ENCODE measurements around a stretch of chr3.

GRCh38 chr3:197113-198191 is 889 bp downstream of the CHL1 start:
- RRBS, result 28% methylated on average over 22 of the region's 85 CpGs

GRCh38 chr3:273877-274282 is 77.3 kb downstream of the CHL1 start:
- RRBS, result no CpG with 5 or more reads among the region's 2 CpGs

GRCh38 chr3:2861190-2861482 is 249.0 kb downstream of the IL5RA start:
- RRBS, result no CpG with 5 or more reads among the region's 1 CpG

DNA sequence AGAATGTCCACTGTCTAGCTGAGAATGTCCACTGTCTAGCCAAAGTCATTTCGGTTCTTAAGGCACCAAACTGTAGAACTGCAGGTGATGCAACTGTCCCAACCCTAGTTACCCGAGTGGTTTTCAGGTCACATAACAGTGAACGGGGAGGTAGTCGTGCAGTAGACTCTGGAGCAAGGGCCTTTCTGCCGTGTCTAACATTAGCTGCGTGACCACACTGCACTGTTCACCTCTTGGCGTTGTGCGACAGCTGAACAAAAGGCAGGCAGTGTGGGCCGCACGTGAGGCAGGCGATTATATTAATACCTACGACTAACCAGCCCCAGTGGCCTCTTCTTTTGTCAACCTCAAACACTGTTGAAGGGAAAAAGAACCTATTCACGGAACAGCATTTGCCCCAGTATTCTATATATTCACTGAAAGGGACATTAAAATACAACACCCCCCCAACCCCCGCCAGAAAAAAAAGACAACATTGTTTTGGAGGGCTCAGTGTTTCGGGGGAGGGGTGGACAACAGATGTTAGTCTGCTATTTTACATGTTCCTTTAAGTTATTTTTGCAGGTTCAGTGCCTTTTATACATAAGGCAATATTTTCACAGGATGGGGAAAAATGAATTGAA is 2.9 kb downstream of the LRRN1 start:
- RRBS, result no CpG with 5 or more reads among the region's 15 CpGs

- RRBS, result no CpG with 5 or more reads among the region's 5 CpGs
Measured at GRCh38 chr3:4244667-4245272, 58.4 kb upstream of the SETMAR start.

DNA sequence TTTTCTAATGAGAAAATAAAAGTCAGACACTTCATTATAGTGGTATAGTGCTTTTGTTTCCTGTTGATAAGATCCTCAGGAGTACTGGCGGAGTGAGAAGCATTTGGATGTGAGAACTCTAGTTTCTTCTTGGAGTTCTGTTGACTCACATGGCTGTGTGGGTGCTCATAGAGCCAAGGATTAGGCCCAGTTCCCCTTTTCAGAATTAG is 2.1 kb downstream of the ITPR1 start:
- RRBS, result no CpG with 5 or more reads among the region's 1 CpG

- RRBS, result no CpG with 5 or more reads among the region's 4 CpGs
Measured at GRCh38 chr3:4584959-4585207, 91.7 kb downstream of the ITPR1 start.

- RRBS, result 83% methylated on average over 5 of the region's 16 CpGs
Measured at GRCh38 chr3:4752182-4753057, 226.8 kb upstream of the BHLHE40 start.

- RRBS, result no CpG with 5 or more reads among the region's 8 CpGs
Measured at GRCh38 chr3:4776954-4777775, 202.1 kb upstream of the BHLHE40 start.

GRCh38 chr3:4811093-4811821 is 168.0 kb upstream of the BHLHE40 start:
- RRBS, result no CpG with 5 or more reads among the region's 8 CpGs

GRCh38 chr3:4824685-4825519 is 154.3 kb upstream of the BHLHE40 start:
- RRBS, result no CpG with 5 or more reads among the region's 10 CpGs

GRCh38 chr3:4877306-4877871 is 101.8 kb upstream of the BHLHE40 start:
- RRBS, result no CpG with 5 or more reads among the region's 3 CpGs

GRCh38 chr3:4901773-4902081 is 77.5 kb upstream of the BHLHE40 start:
- RRBS, result no CpG with 5 or more reads among the region's 3 CpGs

DNA sequence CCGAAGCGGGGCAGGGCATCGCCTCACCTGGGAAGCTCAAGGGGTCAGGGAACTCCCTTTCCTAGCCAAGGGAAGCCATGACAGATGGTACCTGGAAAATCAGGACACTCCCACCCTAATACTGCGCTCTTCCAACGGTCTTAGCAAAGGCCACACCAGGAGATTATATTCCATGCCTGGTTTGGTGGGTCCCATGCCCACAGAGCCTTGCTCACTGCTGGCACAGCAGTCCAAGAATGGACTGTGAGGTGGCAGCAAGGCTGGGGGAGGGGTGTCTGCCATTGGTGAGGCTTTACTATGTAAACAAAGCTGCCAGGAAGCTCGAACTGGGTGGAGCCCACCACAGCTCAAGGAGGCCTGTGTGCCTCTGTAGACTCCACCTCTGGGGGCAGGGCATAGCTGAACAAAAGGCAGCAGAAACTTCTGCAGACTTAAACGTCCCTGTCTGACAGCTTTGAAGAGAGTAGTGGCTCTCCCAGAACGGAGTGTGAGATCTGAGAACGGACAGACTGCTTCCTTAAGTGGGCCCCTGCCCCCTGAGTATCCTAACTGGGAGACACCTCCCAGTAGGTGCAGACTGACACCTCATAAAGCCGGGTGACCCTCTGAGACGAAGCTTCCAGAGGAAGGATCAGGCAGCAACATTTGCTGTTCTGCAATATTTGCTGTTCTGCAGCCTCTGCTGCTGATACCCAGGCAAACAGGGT is 13.2 kb upstream of the BHLHE40 start:
- RRBS, result no CpG with 5 or more reads among the region's 11 CpGs

GRCh38 chr3:4982709-4983214 is 3.5 kb downstream of the BHLHE40 start:
- RRBS, result 92% methylated on average over 6 of the region's 21 CpGs

DNA sequence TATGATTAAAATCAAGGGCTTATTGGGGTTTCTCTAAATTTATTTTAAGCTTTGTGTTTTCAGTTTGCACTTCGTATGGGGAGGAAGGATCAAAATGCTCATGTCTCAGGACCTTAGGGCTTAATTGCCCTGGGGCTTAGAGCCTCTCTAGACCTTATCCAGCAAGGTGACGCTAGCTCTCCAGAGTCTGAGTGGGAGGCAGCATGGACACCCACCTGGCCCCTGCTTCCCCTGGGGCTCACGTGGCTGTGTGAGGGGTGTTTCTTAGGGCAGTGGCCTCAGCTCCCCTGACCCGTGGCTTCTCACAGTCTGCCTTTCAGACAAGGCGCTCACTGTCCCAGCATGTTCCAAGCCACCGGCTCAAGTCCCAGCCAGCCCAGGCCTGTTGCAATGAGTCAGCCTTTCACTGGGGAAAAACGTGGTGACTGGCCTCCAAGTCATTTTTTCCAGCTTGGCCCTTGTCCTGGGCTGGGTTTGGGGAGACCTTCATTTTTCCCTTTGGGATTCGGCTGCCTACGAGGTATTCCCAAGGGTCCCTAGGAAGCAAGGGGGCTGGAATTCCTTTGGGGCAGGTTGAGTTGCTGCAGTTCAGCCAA is 15.6 kb downstream of the BHLHE40 start:
- RRBS, result no CpG with 5 or more reads among the region's 9 CpGs

DNA sequence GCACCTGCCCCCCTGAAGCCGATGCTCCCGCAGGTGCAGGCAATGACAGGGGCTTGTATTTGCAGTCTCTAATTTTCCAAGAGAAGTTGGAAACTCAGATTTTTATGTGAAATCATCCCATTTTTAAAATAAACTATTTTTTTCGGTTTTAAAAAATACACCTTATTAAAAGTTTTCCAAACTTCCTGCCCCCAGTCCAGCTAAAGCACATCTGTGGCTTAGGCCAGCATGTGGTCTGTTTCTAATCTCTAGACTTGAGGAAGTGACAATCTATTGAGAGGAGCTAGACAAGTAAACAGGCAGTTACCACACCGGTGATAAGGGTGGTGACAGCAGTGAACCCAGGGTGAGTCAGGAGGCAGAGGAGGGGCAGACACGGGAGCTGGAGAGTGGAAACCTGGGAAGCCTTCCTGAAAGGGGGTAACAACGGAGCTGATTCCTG is 37.2 kb downstream of the BHLHE40 start:
- RRBS, result no CpG with 5 or more reads among the region's 6 CpGs

DNA sequence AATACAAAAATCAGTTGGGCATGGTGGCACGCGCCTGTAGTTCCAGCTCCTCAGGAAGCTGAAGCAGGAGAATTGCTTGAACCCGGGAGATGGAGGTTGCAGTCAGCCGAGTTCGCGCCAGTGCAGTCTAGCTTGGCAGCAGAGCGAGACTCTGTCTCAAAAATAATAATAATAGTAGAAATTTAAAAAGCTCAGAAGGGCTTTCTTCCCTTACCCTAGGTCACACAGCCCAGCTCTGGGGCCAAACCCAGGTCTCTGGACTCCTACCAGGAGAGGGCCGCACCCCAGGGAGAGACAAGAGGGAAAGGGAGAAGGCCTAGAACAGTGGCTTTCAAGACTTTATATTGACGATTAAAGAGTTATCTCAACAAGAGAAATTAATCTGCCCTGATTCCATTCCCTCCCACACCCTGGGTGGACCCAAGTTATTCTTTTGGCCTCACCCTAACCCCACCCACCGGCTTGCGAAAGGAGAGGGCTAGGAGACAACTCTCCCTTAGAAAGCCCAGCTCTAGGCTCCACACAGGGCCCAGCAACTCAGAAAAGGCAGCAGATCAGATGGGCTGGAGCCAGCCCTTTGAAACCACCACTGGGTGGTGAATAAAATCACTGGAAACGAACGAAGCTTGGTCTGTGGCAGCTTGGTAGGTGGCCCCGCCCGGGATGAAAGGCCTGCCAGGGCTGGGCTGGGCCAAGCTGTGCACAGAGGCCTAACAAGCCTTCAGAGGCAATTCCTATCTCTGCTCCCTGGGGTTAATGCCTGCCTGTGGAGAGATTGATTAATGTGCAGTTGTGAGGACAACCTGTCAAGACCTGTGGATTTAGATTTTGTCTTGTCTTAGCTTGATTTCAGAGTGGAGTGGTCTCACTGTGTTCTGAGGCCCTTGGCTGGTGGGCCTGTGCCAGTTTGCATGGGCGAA is 38.6 kb downstream of the BHLHE40 start:
- RRBS, result no CpG with 5 or more reads among the region's 16 CpGs

DNA sequence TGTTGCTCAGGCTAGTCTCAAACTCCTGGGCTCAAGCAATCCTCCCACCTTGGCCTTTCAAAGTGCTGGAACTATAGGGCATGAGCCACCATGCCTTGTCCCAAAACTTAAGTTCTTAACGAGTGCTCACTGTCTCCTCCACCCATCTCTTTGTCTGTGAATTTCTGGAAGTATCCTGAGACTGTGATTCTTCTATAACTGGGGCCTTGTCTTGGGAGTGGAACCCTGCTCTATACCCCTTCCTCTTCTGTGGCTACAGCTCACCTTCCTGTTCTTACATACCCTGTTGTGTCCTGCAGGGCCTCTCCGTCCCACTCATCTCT is 66.9 kb upstream of the ARL8B start:
- RRBS, result no CpG with 5 or more reads among the region's 2 CpGs

DNA sequence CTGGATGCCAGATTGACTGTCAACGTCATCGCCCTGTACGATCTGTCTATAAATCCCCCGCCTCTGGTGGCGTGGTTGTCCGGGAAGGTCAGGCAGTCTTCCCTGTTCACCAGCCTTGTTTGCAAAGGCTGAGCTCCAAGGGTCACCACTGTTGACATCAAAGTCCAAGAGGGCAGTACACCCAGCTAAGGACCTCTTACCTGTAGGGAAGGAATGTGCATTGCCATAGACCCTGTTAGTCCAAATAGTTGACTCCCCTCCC is 1.4 kb downstream of the EDEM1 start:
- RRBS, result no CpG with 5 or more reads among the region's 6 CpGs

Measured in PFSK-1 (cell line).